Cardiac fibroblast (primary cell): ENCODE data around the genes KIAA0040, PAPPA2 and BRINP2.

DNA sequence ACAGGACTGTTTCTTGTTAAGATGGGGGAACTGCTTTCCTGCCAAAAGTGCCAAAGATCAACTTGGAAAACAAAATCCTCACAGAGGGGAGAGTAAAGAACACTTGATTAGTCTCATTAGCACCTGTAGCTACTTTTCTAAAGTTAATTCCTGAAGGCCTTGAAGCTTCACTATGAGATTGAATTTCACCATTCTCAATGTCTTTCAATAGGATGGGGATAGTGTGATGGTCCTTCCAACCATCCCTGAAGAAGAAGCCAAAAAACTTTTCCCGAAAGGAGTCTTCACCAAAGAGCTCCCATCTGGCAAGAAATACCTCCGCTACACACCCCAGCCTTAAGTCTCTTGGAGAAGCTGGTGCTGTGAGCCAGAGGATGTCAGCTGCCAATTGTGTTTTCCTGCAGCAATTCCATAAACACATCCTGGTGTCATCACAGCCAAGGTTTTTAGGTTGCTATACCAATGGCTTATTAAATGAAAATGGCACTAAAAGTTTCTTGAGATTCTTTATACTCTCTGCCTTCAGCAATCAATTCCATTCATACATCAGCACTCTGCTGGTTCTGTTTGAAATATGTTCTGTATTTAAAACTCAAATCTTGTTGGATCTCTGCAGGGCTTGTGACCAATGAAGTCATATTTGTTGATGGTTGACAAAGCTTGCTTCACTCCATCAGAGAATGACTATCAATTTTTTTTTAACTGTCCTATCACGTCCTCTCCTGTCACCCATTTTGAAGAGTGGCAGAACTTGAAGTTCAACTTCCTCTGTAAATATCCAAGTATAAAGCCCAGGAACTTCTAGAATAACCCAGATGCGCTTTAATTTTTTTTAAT, 10.6 kb downstream of the PRDX6 start:
- RRBS, result no CpG with 5 or more reads among the region's 4 CpGs

DNA sequence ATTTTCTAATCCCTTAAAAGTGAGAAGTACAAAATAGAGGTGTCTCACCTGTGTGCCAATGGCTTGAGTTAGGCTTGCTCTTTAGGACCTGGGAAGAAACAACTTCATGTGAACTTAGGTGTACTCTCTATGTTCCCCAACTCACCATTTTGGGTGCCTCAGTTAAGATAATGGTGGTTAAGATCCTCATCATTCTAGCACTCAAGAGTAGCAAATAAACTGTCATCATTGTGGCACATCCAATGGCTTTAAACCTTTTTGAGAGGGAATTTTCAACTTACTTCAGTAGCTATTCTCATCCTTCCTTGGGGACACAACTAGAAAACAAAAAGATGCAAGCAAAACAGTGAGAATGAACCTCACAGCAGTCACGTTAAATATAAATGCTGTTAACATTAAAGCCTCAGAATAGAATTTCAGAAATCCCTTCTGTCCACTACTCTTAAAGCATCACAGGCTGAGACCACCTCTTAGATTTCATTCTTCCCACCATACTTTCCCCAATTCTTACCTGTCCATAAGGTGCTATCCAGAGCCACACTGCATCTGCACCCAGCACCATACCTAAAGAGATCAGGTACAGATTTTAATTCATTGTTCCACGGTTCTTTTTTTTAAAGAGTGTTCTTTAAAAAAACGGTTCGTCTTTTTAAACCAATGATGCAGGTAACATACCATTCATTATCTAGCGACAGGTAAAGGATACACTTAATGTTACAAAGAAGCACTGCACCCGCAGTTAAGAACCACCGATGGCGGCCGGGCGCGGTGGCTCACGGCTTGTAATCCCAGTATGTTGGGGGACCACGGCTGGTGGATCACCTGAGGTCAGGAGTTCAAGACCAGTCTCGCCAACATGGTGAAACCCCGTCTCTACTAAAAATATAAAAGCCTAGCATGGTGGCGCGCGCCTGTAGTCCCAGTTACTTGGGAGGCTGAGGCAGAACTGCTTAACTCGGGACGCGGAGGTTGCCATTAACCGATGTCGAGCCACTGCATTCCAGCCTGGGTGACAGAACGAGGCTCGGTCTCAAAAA, 1.4 kb upstream of the ZBTB37 start:
- RRBS, result no CpG with 5 or more reads among the region's 25 CpGs

DNA sequence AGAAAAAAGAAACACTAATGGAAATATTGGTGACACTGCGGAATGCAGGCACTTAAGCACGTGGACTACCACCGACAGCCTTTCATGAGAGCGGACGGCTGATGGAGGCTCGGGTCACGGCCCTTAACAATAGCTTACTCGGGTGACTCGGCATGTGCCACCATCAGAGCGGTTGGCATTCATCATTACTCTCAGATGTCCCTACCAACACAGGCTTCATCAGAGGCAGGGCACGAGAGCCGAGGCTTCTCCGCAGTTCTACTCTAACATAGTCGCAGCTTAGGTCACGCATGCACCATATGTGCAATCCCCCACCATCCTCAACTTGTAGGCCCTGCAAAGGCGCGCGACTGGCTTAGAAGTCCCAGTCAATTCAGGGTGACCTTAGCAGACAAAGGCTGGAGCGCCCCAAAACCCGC, 654 bp upstream of the ZBTB37 start:
- RRBS, result no CpG with 5 or more reads among the region's 20 CpGs

- RRBS, result no CpG with 5 or more reads among the region's 2 CpGs
These were observed 3.6 kb downstream of the RC3H1 start for GRCh38 chr1:174018391-174019032.

GRCh38 chr1:174131327-174131632, 28.0 kb upstream of the RABGAP1L start:
- RRBS, result no CpG with 5 or more reads among the region's 4 CpGs

DNA sequence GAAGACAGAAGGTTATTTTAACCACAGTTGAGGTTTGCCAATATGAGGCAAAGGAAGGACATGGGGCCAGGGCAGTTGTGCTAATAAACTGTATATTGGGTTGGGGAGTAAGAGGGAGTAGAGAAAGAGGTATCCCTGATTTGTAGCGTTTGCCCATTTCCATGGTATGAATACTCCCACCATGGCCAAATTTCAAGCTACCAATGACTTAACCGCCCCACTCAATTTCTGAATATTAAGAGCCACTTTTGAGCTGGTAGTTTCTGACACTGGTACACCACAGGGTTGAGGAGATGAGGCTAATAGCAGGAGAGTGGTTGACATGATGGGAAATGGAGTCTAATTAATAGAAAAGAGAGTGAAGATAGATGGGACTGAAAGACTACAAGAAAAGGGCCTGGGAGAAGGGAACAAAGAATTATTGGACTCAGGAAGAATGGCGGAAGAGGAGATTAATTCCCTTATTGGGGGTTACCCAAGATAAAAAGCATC, 179.5 kb upstream of the CACYBP start:
- RRBS, result no CpG with 5 or more reads among the region's 3 CpGs

DNA sequence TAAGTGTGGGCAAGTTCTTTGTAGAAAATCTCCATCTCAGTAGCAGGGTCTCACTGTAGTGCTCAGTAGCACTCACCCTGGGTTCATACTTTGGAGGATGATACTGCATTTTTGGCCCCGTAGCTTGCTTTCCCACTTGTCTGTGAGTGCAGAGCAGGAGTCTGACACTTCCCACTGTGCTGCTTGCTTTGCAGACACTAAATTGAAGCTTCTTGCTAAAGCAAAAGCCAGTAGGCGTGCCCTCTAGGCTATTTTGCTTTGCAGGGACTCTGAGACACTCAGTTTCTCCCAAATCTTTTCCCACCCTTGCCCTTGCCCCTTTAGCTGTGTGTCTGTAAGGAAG, 34.2 kb upstream of the CACYBP start:
- RRBS, result no CpG with 5 or more reads among the region's 2 CpGs

- RRBS, result no CpG with 5 or more reads among the region's 2 CpGs
These were observed 3.6 kb downstream of the KIAA0040 start for GRCh38 chr1:175188810-175189625.

GRCh38 chr1:175192587-175193584, at the start of gene KIAA0040:
Gene KIAA0040 (minus strand): TSS chr1:175192776.
- RRBS, result 3% methylated on average over 15 of the region's 63 CpGs

- RRBS, result 13% methylated on average over 5 of the region's 60 CpGs
These were observed 144.2 kb downstream of the TNR start for GRCh38 chr1:175598808-175599890.

- RRBS, result no CpG with 5 or more reads among the region's 5 CpGs
These were observed 166.8 kb downstream of the COP1 start for GRCh38 chr1:176040122-176040890.

DNA sequence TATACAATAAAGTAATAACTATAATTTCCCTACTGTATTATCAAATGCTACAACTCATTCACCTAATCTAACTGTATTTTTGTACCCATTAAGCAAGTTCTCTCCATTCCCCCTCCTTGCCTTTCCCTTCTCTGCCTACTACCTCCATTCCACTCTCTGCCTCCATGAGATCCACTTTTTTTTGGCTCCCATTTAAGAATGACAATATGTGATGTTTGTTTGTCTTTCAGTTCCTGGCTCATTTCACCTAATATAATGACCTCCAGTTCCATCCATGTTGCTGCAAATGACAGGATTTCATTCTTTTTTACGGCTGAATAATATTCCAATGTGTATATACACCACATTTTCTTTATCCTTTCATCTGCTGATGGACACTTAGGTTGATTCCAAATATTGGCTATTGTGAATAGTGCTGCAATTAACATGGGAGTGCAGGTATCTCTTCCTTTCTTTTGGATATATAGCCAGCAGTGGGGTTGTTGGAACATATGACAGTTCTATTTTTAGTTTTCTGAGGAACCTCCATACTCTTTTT, 94.4 kb downstream of the COP1 start:
- RRBS, result no CpG with 5 or more reads among the region's 1 CpG

GRCh38 chr1:176177154-176177718, 29.9 kb downstream of the COP1 start:
- RRBS, result no CpG with 5 or more reads among the region's 1 CpG

GRCh38 chr1:176462826-176463253, at the start of gene PAPPA2:
Gene PAPPA2 (plus strand): TSS chr1:176463175.
- RRBS, result no CpG with 5 or more reads among the region's 3 CpGs

GRCh38 chr1:177170494-177171185, at the start of gene BRINP2:
Gene BRINP2 (plus strand): TSS chr1:177170958.
- RRBS, result 2% methylated on average over 6 of the region's 29 CpGs

GRCh38 chr1:177961145-177961919, 8.5 kb downstream of the SEC16B start:
- RRBS, result no CpG with 5 or more reads among the region's 6 CpGs

- RRBS, result no CpG with 5 or more reads among the region's 4 CpGs
These were observed 52.0 kb upstream of the SEC16B start for GRCh38 chr1:178021917-178022292.

DNA sequence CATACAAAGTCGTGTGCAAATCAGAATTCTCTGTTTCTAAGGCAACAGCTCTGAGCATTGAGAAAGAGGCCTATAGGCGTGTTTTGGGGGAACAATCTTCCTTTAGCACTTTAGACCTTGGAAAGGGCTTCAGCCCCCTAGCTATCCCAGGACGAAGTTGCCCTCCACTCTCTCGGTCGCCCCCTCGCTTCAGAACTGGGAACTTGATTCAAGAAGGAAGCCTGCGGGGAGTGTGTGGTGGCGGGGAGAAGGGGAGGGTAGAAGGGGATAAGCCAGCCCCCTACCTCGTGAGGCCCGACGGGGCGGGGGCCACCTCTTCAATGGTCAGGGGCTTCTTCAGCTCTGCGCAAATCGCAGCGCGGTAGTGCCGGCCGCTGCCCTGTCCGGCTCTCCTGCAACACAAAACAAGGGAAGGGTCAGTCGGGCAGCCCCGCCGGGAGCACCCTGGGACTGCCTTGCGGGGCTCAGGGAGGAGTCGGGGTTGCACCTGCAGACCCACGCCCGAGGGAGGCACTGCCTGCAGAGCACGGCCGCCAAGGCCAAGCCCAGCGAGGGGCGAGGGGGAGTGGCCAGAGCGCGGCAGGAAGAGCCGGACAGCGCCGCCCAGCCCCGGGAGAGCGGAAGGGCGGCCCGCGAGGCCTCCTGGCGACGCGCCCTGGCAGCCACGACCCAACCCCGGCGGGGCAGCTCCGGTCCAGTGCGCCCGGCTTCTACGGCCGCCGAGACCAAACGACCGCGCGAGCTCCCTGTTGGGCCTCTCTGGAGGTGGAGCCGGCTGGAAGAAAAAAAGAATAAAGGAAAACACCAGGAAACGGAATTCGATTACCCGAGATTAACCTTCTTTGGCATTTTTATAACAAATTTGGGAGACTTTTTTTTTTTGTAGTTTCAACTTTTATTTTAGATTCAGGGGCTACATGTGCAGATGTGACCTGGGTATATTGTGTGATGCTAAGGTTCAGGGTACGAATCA, 56.2 kb upstream of the RASAL2 start:
- RRBS, result 3% methylated on average over 23 of the region's 61 CpGs

DNA sequence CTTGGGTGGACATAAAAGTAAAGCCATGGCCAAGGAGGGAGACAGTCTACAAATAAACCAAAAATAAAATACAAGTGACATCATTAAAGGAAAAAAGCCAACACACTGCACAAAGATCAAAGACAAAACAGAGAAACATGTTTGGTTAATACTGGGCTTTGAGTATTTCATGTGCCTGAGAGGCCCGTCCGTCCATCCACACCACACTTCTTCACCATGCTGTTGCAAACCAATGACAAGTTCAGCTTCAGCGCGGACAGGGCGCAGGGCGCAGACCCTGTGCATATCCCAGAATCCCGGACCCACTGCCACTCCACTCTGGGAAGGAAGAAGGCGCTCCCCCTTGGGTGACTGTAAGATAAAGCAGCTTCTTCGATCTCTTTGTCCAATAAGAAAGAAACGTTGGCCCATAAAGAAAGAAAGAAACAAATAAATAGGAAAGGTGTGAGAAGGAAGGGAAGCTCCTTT, 836 bp upstream of the RASAL2 start:
- RRBS, result no CpG with 5 or more reads among the region's 10 CpGs